Daoy (cell line): ENCODE data around the gene OR8D4.

DNA sequence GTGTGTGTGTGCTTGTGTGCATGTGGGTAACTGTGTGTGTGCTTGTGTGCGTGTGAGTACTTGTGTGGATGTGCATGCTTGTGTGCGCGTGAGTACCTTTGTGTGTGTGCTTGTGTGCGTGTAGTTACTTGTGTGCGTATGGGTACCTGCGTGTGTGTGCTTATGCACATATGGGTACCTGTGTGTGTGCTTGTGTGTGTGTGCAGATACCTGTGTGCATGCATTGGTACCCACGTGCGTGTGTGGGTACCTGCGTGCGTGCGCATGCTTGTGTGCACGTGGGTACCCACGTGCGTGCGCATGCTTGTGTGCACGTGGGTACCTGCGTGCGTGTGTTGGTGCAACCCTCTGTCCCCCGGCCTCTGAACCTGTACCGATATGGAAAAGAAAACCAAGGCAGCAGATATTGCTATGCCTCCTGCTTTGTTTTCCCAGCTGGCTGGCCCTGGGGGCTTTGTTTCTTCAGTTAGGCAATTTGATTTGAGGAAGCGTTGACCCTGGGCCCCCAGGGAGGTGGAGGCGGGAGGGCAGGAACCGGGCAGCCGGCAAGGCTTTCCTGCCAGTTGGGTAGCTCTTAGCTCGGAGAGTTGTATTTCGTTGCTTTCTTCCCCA is 26.7 kb downstream of the SORL1 start:
- RAMPAGE, long total RNA, result no peak

DNA sequence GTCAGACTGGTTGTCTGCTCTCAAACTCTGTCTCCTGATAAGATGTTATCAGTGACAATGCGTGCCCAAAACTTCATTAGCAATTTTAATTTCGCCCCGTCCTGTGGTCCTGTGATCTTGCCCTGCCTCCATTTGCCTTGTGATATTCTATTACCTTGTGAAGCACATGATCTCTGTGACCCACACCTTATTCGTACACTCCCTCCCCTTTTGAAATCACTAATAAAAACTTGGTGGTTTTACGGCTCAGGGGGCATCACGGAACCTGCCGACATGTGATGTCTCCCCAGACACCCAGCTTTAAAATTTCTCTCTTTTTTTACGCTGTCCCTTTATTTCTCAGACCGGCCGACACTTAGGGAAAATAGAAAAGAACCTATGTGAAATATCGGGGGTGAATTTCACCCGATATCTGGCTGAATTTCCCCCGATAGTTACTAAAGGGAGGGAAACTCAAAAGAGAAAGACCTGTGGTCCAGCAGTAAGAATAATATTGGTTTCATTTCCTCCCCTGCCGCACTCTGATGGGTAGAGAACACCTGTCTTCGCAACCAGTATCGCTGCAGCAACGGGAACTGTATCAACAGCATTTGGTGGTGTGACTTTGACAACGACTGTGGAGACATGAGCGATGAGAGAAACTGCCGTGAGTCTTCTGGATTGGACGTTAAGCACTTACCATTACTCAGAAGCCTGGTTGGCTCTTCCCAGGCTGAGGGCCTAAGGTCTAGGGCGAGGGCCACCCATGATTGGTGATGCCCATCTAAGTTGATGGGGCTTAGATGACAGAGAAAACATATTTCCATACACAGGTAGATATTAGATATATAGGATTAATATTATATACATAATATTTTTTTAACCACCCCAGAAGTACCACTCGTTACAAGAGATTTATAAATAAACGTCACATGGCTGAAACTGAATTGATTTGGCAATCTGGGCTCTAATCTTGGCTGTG is 117.8 kb downstream of the SORL1 start:
- RAMPAGE, long total RNA, result no peak

DNA sequence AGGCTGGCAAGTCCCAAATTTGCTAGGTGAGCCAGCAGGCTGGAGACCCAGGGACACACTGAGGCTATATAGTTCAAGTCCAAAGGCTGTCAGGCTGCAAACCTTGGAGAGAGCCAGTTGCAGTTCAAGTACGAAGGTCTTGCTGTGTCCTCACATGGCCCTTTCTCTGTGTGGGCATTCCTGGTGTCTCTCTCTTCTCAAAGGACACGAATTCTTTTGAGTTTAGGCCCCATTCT is 135.1 kb downstream of the SORL1 start:
- RAMPAGE, long total RNA, result no peak

DNA sequence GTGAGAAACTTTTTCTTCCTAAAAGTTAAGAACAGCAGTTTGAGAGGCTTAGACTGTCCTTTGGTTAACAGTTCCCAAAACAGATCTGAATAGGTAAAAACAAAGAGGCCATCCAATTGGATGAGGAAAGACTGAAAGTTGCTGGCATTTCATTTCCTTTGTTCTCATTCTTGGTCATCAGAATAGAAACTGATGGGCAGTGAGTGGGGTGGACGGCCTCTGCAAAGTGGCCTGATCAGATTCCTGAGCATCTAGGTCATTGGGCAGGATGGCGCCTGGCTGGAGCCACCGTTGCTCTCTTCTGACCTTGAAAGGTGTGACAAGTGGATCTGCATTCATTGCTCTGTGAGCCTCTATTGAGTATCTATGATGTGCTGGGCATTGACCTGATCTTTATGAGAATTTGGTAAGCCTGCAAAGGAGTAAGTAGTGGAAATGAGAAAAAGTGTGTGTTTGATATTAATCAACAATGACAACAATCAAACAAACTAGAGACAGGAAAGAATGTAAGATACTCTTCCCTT is 237.2 kb downstream of the SORL1 start:
- RAMPAGE, long total RNA, result no peak

DNA sequence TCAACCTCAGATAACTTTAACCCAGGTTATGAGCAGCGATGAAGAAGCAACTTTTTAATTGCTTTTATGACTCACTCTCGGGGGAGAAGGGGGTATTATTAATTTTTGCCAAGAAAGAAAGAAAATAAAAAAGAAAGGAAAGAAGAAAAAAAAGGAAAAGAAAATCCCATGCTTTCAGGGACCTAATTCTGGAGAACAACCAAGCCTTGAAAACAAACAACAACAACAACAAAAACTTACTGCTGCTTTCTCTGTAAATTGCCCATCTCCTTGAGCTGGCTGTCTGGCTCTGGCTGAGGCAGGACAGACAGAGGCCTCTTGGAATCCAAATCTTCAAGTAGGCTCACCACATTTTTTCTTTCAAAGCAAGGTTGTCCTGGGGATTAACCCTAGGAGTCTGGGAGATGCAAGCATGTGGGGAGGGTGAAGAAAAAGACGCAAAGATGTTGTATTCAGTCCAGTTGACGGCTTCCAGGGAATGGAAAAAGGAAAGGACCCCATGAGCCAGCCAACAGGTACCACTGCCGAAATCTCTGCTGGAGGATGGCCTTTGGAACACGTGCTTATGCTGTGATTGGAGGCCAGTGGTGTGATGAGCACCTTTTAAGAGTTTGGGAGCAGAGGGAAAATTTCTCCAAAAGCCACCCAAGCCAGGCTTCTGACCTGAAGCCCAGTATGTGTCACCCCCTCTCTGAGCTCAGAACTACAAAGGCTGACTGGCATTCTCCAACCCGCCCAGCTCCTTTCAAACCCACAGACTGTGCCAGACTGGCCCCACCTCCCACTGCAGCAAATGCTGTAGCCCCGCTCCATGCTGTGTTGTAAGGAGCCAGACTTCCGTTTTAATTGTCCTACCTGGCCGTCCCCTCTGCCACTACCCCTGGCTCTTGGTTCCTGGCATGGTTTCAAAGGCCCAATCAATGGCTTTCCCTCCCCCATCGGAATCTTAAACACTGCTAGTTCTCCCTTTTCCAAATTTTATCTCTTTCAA is 10.9 kb downstream of the BLID start:
- RAMPAGE, long total RNA, result no peak

DNA sequence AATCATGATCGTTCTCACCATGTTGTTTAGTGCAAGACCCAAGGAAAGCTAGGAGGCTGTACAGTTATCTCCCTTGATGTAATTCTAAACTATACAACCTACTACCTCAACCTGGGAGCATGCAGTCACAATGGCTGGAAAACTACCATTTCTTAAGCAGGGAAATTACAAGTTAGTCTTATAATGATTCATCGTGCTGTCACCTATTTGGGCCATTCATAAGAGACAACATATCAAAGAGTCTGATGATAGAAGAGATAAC is 30.4 kb upstream of the BLID start:
- RAMPAGE, long total RNA, result no peak

DNA sequence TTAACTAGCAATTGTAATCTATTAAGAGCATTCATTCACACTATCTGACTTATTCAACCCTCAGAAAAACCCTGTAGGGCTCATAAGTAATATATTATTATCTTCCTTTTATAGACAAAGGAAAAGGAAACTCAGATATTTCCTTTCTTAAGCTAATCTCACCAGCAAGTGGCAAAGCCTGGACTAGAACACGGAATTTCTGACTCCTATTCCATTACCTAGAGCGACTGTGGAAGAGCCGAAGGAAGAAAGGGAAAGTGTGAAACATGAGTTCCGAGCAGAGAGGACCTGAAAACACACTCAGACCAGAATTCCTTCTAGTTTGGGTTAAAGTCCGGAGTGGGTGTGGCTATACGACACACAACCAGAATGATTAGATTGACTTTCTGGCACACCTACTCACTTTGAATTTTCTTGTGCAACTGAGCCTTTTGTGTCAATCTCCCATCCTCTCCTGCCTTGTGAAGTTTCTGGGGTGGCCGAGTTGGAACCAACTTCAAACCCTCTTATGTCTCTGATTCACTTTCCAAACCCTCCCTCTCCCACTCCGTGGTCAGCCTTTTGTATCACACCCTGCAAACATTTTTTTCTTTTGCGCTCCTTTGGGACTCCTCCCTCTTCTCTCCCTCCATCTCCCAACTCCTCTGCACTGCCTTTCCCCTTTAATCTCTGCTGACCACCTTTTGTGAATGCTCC is 86.2 kb upstream of the BLID start:
- RAMPAGE, long total RNA, result no peak

DNA sequence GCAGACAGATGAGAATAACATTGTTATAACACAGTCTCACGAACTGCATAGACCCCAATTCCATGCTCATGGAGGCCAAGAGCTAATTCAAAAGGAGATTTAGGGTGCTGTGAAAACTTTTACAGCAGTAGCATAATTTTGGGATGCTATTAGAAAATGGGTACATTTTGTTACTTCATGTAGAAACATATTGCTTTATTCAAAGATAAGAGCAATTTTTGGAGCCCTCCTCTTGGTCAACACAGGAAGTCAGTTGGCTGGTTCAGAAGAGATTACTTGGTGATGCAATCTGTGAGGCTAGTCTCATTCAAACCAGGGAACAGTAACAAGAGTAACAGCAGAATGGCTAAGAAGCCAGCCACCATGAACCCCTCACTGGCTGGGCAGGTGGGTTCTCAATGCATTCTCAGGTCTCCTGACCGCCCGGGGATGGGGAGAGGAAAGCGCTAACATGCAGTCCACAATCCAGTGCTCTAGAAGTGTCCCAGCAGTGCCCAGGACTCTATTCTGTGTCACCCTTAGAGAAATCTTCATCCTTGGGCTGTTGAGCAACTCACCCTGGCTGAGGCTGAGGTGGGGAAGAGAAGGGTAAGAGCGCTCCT is 262.3 kb upstream of the UBASH3B start:
- RAMPAGE, long total RNA, result no peak

- RAMPAGE, long total RNA, result no peak
These were observed 30.5 kb downstream of the UBASH3B start for GRCh38 chr11:122685941-122686515.

GRCh38 chr11:122779212-122779955 is 58.9 kb upstream of the CRTAM start:
- RAMPAGE, long total RNA, result no peak

- RAMPAGE, long total RNA, result no peak
These were observed 3.2 kb downstream of the JHY start for GRCh38 chr11:122885671-122886165.

DNA sequence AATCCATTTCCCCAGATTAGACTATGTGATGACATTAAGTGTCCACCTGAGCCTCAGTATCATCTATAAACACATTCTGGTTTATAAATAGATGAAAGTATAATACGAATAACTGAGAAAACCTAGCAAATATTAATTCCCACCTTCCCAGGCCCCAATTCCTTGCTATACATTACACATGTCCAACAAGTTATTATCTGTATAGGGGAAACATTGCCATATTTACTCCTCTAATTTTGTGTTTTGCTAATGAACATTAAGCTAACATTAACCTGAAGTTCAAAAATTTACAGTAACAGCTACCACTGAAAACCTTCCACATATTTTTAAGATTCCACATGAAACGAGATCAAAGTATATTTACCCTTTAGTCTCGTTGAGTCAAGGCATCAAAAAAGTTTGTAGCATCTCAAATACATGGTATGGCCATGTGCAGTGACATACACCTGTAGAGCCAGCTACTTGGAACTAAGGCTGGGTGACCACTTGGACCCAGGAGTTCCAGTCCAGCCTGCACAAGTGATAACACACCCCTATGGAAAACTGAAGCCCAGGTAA is 6.0 kb downstream of the HSPA8 start:
- RAMPAGE, long total RNA, result no peak

DNA sequence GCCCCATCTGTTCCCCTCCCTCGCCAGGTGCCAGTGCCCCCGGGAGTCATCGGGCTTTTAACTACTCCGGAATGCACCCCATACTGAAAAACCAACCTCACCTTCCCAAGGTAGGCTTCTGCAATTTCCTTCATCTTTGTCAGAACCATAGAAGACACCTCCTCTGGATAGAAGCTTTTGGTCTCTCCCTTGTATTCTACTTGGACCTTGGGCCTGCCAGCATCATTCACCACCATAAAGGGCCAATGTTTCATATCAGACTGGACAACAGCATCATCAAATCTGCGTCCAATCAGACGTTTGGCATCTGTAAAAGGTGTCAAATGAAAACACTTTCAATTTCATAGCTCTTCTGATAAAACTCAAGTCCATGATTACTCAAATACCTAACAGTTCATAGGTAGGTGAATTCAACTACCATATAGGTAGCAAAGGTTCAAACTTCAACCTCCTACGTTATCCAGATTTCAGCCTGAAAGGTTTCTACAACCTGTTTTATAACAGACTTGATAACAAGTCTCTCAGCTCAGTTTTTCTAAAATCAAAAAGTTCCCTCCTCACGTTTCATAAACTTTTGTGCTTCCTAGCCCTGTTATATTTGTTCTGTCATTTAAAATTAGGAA is 1.3 kb downstream of the HSPA8 start:
- RAMPAGE, long total RNA, result no peak

- RAMPAGE, long total RNA, result no peak
These were observed 20.5 kb downstream of the GRAMD1B start for GRCh38 chr11:123450530-123451050.

GRCh38 chr11:123472271-123473004 is 42.4 kb downstream of the GRAMD1B start:
- RAMPAGE, long total RNA, result no peak

DNA sequence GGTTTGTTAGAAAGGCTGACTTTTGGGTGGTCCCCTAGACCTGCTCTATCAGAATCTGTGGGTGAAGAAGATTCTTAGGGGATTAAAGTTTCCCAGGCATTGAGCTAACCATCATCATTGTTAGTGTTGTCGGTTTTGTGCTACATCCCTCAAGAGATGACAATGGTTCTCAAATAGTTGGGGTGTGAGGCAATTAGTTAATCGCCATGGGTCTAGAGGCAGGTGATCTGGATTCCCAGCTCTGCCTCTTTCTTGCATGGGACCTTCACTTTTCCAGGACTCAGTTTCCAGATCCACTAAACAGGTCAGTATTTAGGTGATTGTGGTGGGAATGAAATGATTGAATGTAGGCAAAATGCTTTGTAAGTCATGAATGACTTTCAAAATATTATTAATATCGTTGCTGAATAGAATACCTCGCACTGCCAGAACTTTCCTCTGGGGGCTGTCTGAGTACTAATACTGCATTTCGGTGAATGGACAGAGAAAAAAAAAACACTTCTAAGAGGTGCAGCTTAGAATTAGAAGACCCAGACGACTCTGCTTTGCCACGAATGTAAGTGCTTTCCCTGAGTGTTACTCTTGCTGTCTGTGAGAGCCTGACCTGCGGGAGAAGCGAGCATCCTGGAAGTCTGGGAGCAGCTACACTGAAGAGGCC is 95.2 kb downstream of the SCN3B start:
- RAMPAGE, long total RNA, result no peak

GRCh38 chr11:123640926-123641431 is 13.4 kb downstream of the SCN3B start:
- RAMPAGE, long total RNA, result no peak

GRCh38 chr11:123901959-123902376 is at the start of gene OR8D4:
OR8D4 (plus strand) TSS chr11:123902167.
- RAMPAGE, long total RNA, result no peak

DNA sequence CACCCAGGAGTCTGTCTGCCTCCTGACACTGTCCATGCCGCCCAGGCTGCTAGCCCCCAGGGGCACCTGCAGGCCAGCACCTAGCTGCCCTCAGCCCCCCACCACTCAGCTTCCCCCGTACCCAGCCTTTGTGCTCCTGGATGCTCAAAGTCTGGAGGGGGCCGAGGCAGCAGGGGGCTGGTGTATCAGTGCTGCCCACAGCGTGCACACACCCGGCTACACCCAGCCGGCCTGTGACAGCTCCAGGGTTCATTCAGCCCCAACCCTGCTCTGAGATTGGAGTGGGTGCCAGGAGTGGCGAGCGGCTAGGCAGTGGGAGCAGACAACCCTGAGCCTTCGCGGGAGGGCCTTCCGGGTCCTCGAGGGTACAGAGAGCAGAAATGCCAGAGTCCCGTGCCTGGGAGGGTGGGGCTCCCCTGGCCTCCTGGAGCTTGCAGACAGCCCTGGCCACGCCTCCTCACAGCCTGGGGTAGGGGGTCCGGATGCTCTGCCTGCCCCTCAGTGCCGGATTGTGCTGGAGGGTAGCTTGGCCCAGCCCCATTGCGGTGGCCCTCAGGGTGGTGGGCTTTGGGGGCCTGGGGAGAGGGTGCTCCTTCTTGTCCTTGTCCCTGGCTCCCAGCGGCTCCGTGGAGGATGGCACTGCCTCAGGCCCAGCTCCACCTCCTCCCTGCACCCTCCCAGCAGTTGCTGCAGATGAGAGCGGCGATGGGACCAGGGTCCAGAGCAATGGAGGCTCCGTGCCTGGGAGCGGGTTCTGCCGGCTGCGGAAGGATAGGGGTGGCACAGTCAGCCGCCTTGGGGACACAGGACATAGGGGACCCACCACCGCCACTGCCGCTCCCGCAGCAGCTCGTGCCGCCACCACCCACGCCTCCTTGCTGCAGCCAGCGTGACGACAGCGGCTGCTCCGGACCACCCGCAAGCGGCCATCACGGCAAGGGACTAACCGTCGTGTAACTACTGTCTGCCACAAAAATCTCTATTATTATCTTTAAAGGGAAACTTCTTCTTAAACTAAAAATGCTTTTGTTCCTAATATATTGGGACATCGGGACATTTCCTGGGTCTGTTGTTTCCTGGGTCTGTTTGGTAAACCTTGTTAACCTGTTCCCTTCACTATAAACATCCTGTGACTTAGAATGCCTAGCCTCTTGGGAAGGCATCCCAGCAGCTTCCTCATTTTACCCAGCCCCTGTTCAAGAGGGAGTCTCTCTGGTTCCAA is 34.9 kb upstream of the OR10G7 start:
- RAMPAGE, long total RNA, result no peak

GRCh38 chr11:124170809-124171463 is 12.2 kb upstream of the OR10D3 start:
- RAMPAGE, long total RNA, result no peak